Trachea (tissue), 1 donor: Measurements from ENCODE around the genes SFPQ and COL8A2.

- PRO-cap, result no peak
Observed at GRCh38 chr1:34972852-34973505, 12.2 kb downstream of the TMEM35B start.

- PRO-cap, result no peak
Observed at GRCh38 chr1:35181437-35181856, 11.5 kb downstream of the SFPQ start.

DNA sequence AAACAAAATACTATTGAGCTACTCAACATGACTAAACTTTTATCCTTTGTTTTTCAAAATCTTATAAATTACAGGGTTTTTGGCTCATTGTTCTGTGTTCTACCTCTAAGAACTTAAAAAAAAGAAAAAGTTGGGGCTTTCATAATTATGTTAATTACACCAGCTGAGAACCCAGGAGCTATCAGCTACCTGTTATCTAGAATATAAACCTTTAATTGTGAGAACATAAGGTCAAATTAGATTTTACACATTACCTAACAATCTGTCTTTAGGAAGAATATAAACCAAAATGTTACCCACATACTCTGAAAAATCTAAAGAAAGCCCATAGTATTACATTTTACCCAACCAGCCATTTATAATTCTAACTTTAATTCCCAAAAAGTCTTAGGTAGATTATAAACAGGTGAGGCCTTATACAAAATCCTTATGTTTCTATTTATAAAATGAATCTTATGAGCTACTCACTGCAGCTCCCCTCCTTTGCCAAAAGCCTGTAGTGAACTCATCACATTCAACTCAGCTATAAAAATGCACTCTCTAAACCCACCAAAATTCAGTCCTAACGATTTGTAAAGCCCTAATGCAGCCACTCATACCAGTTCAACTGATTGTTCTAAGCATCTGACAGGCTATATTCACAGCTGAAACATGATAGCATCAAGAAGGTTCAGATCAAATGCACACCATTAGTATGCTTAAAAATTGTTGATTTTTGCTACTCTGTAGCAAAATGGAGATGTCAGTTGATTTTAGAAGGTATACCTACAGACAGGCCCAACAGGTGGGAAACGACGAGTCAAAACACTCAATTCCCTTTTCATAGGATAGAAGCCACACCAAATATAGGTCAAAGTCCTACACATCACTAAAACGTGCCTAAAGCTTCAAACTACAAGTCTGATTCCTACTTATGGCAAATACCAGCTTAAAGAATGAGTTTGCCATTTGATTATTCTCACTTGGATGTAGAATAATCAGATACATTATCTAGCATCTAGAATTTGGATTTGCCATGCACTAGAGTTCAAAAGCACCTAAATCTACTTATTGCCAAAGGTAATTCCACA is 6.9 kb downstream of the SFPQ start:
- PRO-cap, result no peak

- PRO-cap, result no peak
Observed at GRCh38 chr1:35190678-35191605, 2.0 kb downstream of the SFPQ start.

- PRO-cap, result bidirectional peak, plus-strand start at chr1:35193335, minus-strand start at chr1:35193129
Observed at GRCh38 chr1:35192952-35193238, at the start of gene SFPQ. SFPQ (minus strand) TSS chr1:35193145.

- PRO-cap, result no peak
Observed at GRCh38 chr1:35360271-35361465, 92.2 kb downstream of the ZMYM4 start.

- PRO-cap, result no peak
Observed at GRCh38 chr1:35506888-35507681, 50.1 kb downstream of the KIAA0319L start.

DNA sequence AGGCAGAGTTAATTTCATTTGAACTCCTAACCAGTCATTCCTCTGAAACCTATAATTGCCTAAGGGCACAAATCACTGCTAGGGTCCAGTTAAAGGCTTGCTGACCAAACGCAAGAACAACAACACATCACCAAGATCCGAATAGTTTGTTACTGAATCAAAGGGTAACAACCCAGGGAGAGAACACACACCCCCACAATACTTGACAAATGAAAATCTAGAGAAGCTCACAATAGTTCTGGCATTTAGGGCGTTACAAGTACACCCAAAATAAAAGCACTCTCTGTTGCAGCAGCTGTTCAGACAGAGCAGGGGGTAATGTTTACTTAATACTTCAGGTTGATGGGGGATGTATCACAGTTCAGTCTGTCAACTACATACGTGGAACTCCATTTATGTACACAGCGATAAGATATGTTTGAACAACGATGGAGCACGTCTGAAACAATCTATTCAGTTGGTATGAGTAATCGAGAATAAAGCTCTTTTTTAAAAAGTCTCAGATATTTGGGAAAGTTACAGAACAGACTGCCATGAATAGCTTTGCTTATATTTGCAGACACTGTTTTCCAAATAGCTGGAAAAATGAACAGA is 1.2 kb downstream of the KIAA0319L start:
- PRO-cap, result no peak

- PRO-cap, result no peak
Observed at GRCh38 chr1:35779746-35780017, 9.9 kb upstream of the CLSPN start.

GRCh38 chr1:35809903-35810519 is 2.2 kb downstream of the AGO4 start:
- PRO-cap, result bidirectional peak, plus-strand start at chr1:35810361, minus-strand start at chr1:35810100

GRCh38 chr1:35906795-35907317 is 23.8 kb downstream of the AGO1 start:
- PRO-cap, result no peak

DNA sequence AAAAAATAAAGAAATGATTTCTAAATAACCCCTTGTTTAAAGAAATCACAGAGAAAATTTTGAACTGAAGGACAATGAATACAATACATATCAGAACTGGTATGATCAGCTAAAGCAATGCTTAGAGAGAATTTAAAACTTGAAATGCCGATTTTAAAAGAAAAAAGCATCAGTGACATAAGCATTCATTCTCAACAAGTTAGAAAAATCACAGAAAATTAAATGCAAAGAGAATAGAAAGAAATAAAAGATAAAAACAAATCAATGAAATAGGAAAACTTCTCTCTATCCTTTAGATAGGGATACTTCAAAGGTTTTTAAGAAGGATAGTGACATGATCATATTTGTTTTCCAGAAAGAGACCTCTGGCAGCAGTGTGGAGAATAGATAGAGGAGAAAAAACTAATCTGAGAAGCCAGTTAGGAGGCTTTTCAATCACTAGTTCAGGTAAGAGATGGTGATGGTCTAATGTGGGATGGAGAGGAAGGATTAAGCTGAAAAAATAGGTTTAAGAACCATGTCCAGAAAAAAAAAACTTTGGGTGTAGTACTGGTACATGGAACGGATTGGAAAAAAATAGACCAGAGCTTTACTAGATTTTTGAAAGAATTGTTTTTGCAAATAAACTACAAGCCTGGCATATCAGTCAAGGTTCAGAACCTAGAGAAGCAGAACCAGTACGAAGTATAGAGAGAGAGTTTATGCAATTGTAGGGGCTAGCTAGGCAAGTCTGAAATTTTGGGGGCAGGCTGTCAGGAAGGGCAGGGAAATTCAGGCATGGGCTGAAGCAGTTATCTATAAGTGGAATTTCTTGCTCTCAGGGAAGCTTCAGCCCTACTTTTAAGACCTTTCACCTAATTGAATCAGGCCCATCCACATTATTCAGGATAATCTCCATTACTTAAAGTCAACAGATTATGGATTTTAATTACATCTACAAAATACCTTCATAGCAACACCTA is 51.6 kb downstream of the AGO3 start:
- PRO-cap, result no peak

DNA sequence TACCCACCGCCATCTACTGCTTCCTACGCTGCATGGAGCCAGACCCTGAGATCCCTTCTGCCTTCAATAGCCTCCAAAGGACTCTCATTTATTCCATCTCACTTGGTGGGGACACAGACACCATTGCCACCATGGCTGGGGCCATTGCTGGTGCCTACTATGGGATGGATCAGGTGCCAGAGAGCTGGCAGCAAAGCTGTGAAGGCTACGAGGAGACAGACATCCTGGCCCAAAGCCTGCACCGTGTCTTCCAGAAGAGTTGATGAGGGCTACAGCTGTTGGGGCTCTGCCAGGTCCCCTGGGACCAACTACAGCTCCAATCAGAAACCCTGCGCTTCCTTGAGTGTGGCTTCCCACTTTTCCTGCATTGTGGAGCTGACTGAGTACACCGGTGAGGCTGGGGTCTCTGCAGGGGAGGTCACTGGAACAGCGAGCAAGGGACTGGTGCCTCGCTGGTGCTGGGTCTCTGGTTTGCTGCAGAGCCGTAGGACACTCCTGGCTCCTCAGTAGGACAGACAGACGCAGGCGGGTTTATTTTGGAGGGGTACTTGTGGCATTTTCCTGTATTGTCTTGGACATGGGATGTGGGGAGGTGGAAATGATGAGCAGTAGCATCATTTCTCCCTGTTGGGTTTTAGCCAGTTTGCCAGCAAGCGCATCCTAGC is 4.6 kb downstream of the ADPRS start:
- PRO-cap, result no peak

DNA sequence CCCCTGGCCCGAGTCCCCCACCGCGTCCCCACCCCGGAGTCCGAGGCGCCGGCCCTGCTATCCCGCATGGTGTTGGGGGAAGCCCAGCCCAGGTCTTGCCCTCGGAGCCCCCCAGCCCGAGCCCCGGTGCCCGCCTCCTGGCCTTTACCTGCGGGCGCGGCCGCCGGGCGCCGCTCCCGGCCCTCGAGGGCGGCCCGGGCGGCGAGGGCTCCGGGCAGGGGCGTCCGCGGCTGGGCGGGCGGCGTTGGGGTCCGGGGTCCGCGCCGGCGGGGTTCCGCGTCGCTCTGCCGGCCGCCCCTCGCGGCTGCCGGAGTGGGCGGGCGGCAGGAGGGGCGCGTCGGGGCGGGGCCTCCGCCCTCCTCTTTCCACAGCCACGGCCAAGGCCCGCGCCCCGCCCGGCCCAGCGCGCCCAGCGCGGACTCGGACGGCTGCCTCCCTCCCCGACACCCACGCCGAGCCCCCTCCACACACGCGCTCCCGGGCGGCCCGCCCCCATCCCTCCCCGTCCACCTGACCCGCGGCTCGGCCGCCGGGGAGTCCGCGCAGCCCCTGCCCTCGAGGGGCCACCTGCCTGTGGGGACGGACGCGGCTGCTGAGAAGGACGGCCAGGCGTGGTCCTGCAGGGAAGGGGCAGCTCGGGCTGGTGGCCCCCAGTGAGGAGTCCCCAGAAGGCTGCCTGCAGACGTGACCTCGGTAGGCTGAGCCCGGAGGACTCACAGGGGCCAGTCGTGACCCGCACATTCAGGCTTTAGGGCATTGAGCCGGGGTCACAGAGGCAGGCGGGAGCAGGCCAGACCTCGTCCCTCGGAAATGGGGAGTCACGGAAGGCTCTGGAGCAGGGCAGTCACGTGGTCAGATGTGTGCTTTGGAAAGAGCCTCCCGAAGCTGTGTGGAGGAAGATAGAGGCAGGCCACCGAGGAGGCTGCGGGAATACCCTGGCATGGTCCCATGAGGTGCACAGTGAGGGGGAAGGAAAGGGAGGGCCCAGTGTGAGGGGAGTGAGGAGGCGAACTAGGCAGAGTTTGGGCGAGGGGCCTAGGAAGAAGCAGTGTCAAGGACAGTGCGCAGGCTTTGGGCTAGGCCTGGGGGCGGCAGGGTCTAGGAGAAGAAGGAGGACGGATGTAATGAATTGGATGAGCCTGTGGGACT is at the start of gene COL8A2:
Gene COL8A2, minus strand, starts transcription at position 314 of the 1,149 bp plus-strand sequence.
- PRO-cap, result bidirectional peak, plus-strand start at position 406 of the sequence, minus-strand start at position 314 of the sequence; bidirectional peak, plus-strand start at position 990 of the sequence, minus-strand start at position 806 of the sequence

GRCh38 chr1:36150628-36151451 is 1.6 kb upstream of the TRAPPC3 start:
- PRO-cap, result bidirectional peak, plus-strand start at chr1:36151082, minus-strand start at chr1:36150924

DNA sequence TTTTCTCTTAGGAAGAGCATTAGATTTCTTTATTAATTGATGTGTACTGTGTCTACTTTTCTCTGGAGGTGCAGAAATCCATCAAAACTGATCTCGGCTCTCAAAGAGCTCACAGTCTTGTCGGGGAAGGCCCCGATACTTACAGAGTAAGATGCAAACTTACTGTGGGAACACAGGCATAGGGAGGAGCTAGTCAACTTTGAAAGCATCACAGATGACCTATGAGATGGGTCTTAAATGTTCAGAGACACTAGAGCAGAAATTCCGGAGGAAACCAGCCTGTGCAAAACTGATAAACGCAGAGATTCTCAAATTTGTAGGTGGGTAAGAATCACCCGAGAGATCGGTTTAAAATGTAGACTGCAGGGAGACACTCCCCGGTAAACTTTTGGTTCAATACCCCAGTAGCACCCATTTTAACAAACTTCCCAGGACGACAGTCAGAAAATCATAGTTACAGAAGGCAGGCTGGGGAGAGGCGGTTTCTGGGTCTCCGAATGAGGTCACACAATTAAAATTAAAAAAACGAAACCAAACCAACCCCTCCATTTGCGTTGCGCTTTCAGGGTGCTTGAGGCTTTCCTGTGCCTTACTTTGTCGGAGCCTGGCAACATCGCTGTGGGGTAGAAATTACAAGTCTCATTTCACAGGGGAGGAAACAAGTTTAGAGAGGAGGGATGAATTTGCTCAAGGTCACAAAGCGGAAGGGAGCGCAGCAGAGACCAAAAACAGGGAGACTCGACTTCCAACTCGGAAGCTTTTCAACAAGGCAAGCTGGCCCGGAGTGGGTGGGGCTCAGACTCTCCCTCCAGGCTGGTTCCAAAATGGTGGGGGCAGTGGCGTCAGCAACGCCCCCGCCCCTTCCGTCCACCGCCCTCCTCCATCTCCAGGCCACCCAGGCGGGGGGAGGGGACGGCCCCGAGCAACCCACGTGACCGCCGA is 653 bp upstream of the THRAP3 start:
- PRO-cap, result bidirectional peak, plus-strand start outside the sequence, minus-strand start at position 740 of the sequence

- PRO-cap, result no peak
Observed at GRCh38 chr1:36225301-36225957, 1.2 kb downstream of the THRAP3 start.

- PRO-cap, result no peak
Observed at GRCh38 chr1:36243188-36243766, 19.0 kb downstream of the THRAP3 start.

DNA sequence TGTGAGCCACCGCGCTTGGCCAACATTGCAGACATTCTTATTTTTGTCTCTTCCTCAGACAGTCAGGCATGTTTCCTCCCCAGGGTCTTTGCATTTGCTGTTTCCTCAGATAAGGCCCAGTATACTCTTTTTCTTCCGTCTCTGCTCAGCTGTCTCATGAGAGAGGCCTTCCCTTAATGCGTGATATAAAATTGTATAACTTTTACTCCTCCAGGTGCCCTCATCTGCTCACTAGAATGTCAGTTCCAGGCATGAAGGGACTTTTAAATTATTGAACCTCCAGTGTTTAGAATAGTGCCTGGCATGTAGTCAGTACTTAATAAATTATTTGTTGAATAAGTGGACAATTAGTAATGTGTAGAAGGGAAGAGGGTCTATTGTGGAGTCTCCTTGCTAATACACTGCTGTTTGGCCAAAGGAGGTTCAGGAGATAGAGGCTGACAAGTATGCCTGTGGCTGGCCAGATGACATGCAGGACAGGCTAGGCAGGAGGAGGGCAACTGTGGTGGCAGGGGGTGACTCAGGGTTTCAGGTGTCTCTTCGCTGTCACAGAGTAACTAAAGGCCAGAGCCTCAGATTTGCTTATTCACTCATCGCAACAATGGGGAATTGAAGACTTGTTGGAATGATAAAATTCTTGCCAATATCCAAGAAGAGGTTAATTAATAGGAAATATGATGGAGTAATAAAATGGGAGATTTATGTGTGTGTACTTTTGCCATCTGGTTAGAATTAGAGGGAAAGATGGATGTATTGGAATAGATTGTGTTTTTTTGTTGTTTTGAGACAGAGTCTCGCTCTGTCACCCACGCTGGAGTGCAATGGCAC is 33.0 kb downstream of the THRAP3 start:
- PRO-cap, result no peak

- PRO-cap, result no peak
Observed at GRCh38 chr1:36300728-36301200, 5.4 kb upstream of the SH3D21 start.